HCT116 (cell line): ENCODE measurements around the gene ZNF165.

DNA sequence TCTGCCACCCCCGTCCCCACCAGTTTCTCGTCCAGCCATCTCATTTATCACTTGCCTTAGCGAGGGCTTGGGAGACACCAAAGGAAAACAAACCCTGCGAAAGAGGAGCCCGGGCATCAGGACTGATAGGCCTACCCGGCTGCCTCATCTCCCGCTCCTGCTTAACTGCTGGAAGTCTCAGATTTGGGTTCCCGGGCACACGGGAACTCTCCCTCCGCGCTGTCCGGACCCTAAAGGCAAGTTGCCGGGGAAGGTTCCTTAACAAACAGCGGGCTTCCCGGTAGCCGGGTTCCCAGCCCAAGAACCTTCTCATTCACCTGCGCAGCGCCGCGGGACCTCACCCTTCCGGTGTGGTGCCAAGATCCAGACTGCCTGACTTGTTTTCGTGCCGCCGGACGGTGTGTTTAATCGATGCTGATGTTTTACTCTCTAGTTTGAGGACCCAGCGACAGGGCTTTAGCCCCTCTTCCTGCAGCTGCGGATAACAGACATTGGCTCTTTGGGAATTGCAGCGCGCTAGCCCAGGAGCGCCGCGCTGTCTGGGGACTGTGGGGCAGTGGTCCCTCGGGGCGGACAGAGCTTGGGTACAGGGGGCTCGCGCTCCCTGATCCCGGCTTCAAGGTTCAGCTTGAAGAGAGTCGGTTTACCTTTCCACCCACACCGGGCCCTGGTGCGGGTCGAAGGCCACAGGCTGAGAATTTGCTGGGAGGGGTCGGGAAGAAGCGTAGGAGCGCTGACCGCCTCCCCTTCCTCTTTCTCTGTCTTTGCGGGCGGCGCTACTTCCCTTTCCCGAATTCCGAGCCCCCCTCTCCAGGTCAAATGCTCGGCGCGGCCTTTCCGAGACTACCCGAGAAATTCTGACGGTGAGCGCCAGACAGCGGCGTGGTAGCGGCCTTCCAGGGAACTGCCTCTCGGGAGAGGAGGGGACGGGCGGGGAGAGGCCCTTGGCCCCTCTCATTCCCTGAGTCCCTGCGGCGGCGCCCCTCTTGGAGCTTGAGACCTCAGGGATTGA is 17.1 kb downstream of the ABT1 start:
- RRBS, result 98% methylated on average over 14 of the region's 67 CpGs

- RRBS, result no CpG with 5 or more reads among the region's 16 CpGs
Observed at GRCh38 chr6:26770954-26771233, 111.3 kb upstream of the ZNF322 start.

- RRBS, result 30% methylated on average over 16 of the region's 68 CpGs
Observed at GRCh38 chr6:27019631-27020872, 112.5 kb downstream of the H2BC11 start.

DNA sequence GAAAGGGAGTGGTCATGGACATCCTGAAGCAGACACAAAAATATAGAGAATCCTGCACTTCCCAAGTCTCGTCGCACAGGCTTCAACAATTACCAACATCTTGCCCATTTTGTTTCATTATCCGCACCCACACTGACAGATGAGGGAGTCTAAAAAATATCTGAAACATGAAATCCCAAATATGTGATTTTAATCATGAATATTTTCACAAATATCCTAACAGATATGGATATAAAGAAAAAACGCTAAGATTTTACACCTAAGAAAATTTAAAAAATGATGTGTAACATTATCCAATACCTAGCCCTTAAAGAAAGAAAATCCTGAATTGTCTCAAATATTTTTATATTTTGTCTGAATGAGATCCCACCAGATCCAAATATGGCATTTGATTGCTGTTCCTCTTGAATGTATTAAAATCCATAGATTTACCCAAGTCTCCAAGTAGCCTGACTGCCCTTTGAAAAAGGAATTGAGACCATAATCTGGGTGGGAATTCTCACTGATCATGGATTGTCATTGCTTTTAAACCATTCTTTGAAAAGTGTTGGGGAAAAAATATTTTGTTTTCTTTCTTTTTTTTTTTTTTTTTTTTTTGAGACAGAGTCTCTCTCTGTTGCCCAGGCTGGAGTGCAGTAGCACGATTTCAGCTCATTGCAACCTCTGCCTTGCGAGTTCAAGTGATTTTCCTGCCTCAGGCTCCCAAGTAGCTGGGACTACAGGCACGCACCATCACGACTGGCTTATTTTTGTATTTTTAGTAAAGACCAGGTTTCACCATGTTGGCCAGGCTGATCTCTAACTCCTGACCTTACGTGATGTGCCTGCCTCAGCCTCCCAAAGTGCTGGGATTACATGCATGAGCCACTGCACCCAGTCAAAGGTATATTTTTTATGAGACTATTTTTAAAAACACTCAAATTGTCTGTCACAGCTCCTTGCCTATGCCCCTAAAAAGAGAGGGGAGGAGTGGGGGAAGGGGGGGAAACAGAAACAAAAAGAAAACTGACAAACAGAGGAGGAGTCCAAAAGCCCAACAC is 4.8 kb downstream of the H2BC11 start:
- RRBS, result no CpG with 5 or more reads among the region's 9 CpGs

DNA sequence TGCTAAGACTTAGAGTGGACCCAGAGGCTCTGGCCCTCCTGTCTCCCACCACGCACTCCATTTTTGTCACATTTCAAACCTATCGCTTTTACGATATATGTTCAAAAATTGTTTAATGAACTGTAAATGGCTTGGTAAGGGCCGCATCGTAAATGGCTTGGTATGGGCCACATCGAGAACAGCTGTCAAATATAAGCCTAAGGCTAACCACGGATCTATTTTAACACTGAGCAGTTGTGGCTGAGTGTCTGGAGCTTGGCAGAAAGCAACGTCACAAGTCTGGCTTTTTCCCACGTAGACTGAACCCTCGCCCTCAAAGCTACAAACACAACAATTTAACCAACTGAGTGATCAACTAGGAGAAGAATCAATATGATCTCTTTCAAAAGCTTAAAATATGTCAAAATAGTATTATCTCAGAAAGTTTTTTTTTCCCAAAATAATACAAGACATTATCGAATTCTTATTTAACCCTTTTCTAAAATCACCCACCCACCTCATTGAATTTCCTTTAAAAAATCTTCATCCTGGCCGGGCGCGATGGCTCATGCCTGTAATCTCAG is 29.2 kb downstream of the H2AC12 start:
- RRBS, result no CpG with 5 or more reads among the region's 14 CpGs

DNA sequence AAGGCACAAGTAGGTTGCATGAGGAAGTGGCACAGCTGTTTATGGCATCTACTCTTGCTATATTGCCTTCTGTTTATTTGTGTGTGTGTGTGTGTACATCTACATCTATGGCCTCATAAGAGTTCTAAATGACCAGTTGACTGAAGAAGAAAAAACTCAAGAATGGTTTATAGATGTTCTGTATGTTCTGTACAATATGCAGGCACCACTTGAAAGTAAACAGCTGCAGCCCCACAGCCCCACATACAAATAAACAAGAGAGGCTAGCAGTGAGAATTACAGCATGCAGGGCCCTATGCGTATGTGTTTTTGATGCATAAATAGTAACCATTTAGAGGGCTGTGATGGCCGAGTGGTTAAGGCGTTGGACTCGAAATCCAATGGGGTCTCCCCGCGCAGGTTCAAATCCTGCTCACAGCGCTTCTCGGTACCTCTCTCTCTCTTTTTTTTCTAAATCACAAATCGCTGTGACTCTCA is 38.0 kb upstream of the PRSS16 start:
- RRBS, result no CpG with 5 or more reads among the region's 9 CpGs

DNA sequence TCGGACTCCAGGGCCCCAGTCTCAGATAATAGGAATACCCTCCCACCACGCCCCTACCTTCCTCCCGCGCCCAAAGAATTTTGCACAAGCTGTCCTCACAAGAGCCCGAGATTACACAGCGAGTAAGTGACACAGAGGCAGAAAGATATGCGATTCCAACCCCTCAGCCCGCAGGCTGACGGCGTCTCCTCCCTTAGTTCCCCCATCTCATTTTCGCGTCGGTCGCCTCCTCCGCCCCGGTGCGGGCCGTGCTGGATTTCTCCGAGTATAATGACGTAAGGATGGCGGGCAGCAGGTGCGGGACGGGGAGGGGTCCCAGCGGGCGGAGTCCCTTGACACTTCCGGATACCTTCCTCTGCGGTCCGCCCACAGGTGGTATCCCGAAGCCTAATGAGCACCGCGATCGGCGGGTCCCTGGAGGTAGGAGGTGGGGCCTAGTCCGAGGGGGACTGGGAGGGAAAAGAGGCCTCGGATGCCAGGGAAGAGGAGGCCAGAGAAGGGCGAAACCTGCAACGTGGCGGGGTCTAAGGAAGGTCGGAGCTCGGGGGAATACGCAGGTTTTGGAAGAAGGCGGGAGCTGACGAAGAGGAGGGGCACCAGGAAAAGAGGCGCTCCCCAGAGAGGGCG is 3.5 kb downstream of the PRSS16 start:
- RRBS, result 22% methylated on average over 4 of the region's 45 CpGs

- RRBS, result 1% methylated on average over 3 of the region's 24 CpGs
Observed at GRCh38 chr6:27296136-27296676, 15.9 kb downstream of the POM121L2 start.

DNA sequence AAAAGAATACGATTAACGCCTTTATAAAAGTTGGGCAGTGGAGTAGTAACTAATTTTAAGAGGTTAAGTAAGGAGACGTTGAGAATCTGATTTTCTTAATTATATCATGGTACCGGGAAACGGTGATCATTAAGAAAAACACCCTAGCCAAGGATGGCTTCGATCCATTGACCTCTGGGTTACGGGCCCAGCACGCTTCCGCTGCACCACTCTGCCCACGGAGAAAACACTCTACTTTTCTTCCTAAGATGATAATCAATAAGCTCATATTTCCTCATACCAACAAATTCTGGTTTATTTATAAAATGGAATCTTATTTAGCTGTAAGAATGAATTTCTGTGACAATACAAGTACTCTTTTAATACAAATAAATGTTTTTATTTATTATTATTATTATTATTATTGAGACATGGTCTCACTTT is 8.4 kb downstream of the POM121L2 start:
- RRBS, result no CpG with 5 or more reads among the region's 10 CpGs

- RRBS, result no CpG with 5 or more reads among the region's 2 CpGs
Observed at GRCh38 chr6:27318931-27319383, 6.9 kb upstream of the POM121L2 start.

- RRBS, result no CpG with 5 or more reads among the region's 21 CpGs
Observed at GRCh38 chr6:27503360-27503989, 30.6 kb upstream of the ZNF184 start.

DNA sequence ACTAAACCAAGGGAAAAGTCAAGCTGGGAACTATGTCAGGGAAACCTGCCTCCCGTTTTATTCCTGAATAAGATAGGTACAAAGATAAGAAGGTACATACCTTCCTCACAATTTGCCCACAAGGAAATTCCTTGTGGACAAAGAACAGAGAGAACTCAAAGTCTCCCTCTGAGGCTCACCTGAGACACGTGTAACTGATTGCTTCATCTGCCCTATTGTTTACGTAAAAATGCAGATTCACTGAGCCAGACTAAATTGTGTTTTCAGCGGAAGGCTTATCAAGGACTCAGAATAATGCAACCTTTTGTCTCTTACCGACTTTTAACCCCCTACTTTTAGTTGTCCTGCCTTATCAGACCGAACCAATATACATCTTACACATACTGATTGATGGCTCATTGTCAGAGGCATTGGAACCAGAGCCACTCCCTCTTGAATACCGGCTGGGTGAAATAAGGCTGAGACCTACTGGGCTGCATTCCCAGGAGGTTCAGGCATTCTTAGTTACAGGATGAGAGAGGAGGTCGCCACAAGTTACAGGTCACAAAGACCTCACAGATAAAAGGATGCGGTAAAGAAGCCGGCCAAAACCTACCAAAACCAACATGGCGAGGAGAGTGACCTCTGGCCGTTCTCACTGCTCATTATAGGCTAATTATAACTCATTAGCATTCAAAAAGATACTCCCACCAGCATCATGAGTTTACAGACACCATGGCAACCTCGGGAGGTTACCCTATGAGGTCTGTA is 95.4 kb upstream of the ZNF184 start:
- RRBS, result no CpG with 5 or more reads among the region's 13 CpGs

DNA sequence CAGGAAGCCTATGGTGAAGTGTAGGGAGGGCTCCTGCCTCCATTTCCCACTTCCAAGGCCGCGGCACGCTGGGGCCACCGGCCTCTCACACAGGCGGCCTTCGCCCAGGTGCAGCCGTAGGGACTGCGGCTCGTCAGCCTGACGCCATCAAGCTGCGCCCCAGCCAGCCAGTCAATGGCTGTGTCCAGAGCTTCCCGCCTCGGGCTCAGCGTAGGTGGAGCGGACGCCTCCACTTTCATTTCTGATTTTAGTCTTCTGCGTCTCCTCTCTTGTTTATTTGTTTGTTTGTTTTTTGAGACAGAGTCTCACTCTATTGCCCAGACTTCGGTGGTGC is 69.4 kb downstream of the H2BC13 start:
- RRBS, result no CpG with 5 or more reads among the region's 18 CpGs

DNA sequence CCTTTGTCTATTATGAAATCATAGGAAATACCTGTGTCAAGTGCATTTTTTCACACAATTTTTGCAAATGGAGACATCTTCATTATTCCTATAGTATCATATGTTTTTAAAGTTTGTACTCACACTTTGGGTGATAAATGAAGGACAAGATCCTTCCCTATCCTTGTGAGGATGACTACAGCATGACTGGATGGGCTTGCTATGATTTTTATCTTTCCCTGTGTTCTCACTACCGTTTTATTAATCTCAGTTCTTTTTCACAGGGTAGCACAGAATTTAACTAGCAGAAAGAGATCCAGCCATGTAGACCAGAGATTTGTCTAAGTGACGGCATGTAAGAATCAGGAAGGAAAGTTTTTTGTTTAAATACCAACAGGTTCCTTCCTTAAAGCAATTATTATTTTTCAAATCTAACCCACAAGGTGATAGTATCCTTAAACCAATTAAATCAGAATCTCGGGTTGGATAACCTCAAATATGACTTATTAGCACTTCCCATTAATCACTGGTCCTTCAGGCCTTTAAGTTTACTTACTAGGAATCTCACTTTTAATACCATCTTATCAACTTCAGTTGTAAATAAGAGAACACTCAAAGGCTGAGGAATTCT is 1.4 kb downstream of the H4C12 start:
- RRBS, result no CpG with 5 or more reads among the region's 3 CpGs

GRCh38 chr6:27889572-27890318 is 881 bp downstream of the H3C12 start:
- RRBS, result no CpG with 5 or more reads among the region's 12 CpGs

DNA sequence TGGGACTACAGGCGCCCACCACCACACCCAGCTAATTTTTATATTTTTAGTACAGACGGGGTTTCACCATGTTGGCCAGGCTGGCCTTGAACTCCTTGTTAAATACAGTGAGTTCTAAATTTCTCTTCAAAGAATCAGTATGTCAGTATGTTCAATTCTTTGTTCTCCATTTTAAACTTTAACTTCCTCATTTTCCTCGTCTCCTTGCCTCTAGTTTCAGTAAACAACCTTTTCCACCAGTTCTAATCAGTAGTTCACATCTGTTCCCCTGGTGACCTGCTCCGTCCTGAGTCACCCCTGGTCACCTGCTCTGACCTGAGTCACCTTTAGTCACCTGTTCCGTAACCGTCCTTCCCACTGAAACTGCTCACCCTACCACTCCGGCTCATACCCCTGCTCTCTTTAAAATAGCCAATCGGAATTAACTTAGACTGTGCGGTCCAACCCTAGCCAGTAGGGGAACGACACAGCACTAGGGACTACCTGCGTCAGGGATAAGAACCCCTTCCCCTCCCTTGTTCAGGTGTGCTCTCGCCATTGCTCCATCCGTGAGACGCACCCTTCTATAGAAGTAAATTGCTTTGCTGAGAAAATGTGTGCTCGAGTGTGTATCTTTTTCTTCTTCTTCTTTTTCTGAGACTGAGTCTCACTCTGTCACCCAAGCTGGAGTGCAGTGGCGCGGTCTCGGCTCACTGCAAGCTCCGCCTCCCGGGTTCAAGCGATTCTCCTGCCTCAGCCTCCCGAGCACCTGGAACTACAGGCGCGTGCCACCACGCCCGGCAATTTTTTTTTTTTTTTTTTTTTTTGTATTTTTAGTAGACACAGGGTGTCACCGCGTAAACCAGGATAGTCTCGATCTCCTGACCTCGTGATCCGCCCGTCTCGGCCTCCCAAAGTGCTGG is at the start of gene ZNF165:
Gene ZNF165, plus strand, starts transcription at position 808 of the 902 bp plus-strand sequence.
- RRBS, result no CpG with 5 or more reads among the region's 33 CpGs

DNA sequence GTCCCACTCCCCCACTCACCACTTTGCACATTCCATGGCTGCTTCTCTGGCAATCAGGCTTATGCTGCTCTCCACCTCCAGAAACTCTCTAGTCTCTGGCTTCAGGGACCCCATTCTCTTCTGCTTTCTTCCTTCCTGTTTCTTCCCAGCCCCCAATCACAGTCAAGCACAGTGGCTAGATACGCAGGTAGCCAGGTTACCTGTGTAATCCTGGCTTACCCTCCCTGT is 633 bp upstream of the ZKSCAN4 start:
- RRBS, result no CpG with 5 or more reads among the region's 1 CpG

DNA sequence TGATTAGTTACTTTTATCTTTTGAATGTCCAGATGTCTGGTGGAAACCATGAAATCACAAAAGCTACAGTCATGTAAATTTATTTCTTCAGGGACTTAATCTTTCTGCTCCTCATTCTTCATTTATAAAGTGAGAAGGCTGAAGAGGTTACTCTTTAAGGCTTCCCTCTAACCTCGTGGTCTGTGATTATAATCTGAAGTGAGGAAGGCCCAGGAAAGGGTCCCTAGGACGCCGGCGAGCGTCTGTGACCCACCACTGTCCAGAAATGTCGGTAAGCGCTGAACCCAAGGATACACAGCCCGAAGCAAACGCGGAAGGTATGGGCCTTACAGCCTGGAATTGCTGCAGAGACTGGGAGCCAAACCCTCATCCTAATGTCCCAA is 437 bp downstream of the ZSCAN12 start:
- RRBS, result no CpG with 5 or more reads among the region's 10 CpGs

- RRBS, result no CpG with 5 or more reads among the region's 9 CpGs
Observed at GRCh38 chr6:28474190-28474936, 31.1 kb upstream of the ZSCAN23 start.

- RRBS, result 98% methylated on average over 3 of the region's 43 CpGs
Observed at GRCh38 chr6:28536807-28538030, 11.5 kb downstream of the GPX5 start.